Glomerular endothelial cell (primary cell): ENCODE data around the genes ARAP3 and RNF14.

GRCh38 chr5:141512195-141512940 is 23.5 kb downstream of the PCDHGC5 start:
- RAMPAGE, long total RNA: no peak

DNA sequence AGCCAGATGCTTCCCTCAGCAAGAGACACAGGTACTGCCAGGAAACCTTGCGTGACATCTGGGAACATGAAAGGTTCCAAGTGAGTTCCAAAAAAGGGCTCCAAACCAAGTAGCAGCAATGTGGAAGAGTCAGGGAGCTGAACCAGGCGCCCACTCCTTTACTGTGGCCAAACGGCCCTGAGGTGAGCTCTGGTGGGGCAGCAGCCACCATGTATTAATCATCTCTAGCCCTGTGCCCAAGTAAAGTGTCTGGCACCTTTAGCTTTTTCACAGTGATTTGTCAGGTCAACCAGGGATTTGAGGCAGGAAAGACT is 25.7 kb downstream of the PCDHGC5 start:
- RAMPAGE, long total RNA: no peak

- RAMPAGE, long total RNA: no peak
Observed at GRCh38 chr5:141584022-141584341, 34.8 kb downstream of the DIAPH1 start.

DNA sequence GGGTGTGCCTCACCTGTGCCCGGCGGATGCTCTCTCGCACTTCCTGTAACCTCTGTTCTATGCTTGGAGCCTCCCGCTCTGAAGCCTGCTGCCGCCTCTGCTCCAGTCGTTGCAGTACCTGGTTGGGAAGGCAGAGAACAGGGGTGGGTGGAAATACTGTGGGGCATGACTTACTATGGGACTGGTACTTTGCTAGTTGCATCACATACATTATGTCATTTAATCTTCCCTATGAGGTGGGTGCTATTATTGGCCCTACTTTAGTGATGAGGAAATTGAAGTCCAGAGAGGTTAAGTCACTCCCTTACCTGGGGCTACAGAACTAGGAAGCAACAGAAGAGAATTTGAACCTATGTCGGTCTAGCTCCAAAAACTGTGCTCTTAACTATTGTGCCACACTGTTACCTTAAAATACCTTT is 5.1 kb downstream of the FCHSD1 start:
- RAMPAGE, long total RNA: no peak

GRCh38 chr5:141669394-141669835 is 12.6 kb downstream of the ARAP3 start:
- RAMPAGE, long total RNA: no peak

- RAMPAGE, long total RNA: start-site peak on the minus strand at chr5:141682197-141682241, 213 and 175 reads in 2 replicates
Observed at GRCh38 chr5:141681643-141682760, at the start of gene ARAP3. Gene ARAP3, minus strand, starts transcription at chr5:141682230.

DNA sequence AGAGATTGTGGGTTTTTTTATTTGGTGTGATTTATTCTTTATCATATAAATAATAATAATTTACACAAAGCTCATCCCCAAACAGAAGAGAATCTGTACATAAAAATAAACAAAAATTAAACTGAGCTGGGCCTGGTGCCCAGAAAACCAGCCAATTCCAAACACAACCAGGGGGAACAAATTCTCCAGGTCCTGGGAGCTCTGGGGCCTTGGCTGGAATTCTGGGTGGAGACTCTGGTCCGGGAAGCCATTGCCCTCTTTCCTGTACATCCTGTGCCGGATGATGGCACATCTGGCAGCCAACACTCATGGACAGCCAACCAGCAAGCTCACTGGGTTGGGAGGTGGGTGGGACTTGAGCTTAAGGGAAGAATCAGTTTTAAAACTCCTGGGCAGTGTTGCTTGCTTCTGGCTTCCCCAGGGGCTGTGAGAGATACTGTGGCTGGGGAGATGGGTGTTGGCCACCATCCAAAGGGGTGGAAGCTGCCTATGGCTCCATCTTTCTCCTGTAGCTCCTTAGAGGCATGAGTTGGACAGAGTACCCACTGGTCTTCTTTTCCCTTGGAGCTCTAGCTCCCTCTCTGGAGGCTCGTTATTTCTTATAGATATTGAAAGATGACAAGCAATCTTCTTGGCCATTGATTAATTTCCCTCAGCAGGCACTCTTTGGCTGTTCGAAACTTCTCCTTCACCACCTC is 56.0 kb downstream of the PCDH1 start:
- RAMPAGE, long total RNA: no peak

- RAMPAGE, long total RNA: no peak
Observed at GRCh38 chr5:141843093-141844312, 34.7 kb downstream of the PCDH1 start.

GRCh38 chr5:141858002-141858502 is 20.2 kb downstream of the PCDH1 start:
- RAMPAGE, long total RNA: no peak

- RAMPAGE, long total RNA: no peak
Observed at GRCh38 chr5:141864159-141864816, 13.9 kb downstream of the PCDH1 start.

- RAMPAGE, long total RNA: no peak
Observed at GRCh38 chr5:141877736-141878097, 493 bp downstream of the PCDH1 start.

DNA sequence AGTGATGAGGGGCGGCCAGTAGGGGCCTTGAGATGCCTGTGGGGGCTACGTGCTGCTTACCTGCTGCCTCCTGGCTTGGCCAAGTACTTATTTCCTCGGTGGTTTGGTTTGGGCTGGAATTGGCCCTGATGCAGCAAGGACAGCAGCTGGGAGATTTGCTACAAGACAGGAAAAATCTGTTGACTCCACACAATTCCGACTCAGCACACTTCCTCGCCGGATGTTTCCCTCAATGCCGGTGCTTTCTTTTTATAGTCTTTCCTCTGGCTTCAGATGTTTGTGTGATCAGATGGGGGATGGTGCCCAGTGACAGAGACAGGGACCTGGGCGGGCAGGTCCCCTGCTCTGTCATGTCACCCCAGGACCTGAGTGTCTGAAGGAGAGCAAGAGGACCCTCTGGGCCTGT is 6.6 kb downstream of the PCDH12 start:
- RAMPAGE, long total RNA: no peak

GRCh38 chr5:141968559-141969756 is at the start of gene RNF14:
Gene RNF14, plus strand, starts transcription at chr5:141969105.
- RAMPAGE, long total RNA: no peak

DNA sequence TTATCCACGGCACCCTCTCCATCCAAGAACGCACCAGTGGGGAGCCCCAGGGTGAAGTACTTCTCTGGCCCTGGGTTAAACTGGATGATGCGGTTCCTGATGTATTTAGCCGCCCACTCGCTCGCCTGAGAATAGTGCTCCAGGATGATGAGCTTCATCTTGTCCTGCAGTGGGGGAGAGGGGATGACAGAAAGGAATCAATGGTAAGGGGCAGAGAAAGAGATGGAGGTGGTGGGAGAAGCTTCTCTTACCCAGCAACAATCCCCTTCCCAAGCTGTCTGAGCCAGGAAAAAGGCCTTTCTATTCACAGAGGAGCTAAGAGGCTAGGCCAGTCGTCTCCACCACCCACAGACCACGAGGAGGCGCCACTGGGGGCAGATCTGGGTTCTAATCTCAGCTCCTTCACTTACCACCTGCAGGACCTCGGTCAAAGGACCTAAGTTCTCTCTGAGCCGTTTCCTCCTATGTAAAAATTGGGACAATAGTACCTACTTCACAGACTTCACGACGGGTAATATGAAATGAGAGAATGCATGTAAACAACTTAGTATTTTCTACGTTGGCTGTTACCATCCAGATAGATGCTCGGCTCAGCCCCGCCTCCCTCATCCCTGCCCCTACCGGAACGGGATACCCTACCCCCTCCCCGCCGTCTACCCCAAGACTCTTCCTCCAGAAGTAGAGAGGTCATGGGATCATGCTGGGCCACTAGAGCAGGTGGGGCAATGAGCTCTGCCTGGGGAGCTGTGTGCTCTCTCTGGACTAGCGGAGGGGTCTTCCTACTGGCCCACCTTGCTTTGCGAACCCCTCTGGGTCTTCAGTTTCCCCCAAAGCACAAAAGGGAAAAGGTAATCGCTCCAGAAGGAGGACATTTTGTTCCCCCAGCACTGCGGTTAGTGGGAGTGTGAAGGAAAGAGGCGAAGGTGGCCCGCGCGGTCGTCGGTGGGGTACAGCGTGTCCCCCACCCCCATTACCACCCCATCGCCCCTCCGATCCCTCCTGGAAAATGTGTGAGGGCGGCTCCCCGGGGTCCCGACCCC is 629 bp downstream of the GNPDA1 start:
- RAMPAGE, long total RNA: no peak

DNA sequence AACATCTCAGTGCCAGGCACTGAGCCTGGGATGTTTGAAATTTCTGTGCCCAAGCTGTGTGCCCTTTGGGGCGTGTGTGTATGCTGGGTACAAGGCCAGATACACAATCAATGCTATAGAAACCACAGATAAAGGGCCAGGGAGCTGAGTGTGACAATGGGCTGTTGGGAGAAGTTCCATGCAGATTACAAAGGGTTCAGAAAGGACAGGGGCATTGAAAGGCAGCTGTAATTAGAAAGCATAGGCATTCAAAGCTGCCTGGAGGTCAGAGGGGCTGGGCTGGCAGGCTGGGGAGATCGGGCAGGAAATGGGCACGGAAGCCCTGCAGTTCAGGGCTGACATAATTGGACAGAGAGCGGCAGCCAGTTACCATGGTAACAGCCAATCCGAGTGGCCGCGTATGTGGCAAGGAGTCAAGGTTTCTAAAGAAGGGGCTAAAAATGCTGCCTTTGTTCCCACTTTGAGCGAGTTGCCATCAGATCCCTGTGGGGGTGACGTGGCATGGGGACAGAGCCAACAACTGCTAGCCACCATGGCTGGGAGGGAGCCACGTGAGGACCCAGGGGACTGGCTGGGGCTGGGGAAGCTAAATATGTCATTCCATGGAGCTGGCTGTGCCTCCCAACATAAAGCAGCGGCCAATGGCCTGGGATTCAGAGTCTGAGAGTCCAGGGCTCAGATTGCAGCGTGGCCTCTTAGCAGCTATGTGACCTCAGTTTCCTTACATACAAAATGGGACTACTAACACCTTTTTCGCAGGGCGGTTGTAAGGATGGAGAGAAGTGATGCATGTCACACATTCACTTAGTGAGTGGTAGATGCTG is 44.7 kb upstream of the NDFIP1 start:
- RAMPAGE, long total RNA: no peak

GRCh38 chr5:142095099-142095390 is 13.5 kb upstream of the NDFIP1 start:
- RAMPAGE, long total RNA: no peak

DNA sequence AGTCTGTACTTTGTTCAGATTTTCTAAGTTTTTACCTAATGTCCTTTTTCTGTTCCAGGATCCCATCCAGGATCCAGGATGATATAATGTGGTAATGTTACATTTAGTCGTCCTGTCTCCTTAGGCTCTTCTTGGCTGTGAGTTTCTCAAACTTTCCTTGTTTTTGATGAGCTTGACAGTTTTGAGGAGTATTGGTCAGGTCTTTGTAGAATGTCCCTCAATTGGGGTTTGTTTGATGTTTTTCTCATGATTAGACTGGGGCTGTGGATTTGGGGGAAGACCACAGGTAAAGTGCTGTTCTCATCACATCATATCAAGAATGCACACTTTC is 9.6 kb downstream of the NDFIP1 start:
- RAMPAGE, long total RNA: no peak

DNA sequence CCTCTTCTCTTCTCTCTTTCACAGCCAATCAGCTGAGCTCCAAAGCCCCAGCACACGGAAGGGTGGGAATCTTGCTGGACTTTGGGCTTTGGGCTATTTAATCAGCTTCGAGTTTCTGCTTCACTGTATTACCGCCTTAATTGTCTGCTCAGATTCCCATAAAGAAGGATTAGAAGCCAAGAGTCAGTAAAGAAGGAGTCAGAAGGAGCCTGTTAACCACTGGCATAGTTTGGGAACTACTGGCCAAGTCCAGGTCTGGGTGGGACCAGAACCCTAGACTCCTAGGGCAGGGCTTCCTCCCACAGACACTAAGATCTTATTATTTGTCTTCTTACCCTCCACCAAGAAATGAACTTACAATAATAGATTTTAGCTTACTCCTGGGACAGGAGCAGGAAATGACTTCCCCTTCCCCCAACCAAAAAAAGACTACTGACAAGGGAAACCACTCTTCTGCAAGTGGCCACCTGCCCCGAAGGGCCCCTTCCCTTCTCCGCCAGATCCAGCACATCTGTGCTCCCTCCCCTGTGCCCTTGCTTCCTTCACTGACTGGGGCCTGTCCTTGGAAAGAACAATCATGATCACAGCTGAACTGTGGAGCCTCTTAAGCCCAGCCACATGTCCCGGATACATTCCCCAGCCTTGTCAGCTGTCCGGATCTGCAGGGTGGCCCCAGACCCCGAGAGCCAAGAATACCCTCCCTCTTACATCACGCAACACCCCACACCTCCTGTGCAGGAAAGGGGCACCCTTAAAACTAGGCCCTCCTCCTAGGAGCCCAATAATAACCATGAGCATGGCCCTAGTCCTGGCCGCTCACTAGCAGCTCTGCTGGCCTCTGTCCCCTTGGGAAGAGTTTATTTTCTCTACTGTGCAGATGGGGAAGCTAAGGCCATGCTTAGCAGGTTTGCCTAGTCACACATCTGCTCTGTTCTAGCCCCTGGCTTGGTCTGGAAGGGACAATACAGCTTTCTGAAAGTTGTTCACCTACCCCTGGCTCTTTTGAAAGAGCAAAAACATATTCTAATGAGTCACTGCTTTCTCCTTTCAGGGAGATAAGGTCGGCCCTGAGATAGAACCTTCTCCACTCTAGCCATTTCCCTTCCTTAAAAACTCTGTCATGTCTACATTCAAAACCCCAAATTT is 4.0 kb downstream of the SPRY4 start:
- RAMPAGE, long total RNA: no peak

GRCh38 chr5:142712995-142713750 is 27.3 kb upstream of the FGF1 start:
- RAMPAGE, long total RNA: no peak

GRCh38 chr5:142743683-142744324 is 26.4 kb upstream of the ARHGAP26 start:
- RAMPAGE, long total RNA: no peak